Daoy (cell line): ENCODE measurements around the genes CD72, CCDC107 and HINT2.

DNA sequence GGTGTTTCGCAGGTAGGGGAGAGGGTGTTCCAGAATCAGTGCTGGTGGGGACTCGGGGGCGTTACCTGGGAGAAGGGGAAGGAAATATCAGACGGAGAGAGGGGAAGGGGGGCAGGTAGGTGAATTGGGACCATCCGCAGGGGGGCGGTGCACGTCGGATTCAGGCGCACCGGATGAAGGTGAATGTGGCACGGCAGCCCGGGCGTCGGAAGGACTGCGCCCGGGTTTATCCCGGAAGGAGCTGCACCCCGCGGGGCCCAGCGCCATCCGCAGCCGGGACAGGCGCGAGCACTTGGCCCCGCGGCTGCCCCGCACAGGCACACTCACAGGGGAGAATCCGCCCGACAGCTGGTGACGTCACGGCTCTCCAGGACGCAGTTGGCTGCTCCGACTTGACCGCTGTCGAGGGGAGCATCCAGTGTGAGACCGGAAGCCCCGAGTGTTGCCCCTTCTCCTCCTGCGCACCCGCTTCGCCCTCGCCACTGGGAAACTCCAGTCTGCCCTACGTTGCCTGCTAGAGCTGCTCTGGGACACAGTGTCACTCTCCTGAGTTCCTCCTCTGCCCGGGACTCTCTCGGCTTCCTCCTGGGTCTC, 1.3 kb downstream of the CD72 start:
- RAMPAGE, long total RNA = no peak

GRCh38 chr9:35618217-35618753, at the start of gene CD72:
CD72 (minus strand) TSS chr9:35618413.
- RAMPAGE, long total RNA = no peak

DNA sequence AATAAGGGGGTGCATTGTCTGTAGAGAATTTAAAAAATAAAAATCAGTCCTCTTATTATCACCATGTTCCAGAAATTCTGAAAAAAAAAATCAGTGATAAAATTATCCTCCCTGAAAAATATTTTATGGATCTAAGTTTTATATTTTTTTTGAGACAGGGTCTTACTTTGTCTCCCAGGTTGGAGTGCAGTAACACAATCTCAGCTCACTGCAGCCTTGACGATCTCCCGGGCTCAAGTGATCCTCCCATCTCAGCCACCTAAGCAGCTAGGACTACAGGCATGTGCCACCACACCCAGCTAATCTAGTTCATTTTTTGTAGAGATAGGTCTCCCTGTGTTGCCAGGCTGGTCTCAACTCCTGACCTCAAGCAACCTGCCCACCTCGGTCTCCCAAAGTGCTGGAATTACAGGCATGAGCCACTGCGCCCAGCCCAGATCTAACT, 1.1 kb upstream of the SIT1 start:
- RAMPAGE, long total RNA = no peak

DNA sequence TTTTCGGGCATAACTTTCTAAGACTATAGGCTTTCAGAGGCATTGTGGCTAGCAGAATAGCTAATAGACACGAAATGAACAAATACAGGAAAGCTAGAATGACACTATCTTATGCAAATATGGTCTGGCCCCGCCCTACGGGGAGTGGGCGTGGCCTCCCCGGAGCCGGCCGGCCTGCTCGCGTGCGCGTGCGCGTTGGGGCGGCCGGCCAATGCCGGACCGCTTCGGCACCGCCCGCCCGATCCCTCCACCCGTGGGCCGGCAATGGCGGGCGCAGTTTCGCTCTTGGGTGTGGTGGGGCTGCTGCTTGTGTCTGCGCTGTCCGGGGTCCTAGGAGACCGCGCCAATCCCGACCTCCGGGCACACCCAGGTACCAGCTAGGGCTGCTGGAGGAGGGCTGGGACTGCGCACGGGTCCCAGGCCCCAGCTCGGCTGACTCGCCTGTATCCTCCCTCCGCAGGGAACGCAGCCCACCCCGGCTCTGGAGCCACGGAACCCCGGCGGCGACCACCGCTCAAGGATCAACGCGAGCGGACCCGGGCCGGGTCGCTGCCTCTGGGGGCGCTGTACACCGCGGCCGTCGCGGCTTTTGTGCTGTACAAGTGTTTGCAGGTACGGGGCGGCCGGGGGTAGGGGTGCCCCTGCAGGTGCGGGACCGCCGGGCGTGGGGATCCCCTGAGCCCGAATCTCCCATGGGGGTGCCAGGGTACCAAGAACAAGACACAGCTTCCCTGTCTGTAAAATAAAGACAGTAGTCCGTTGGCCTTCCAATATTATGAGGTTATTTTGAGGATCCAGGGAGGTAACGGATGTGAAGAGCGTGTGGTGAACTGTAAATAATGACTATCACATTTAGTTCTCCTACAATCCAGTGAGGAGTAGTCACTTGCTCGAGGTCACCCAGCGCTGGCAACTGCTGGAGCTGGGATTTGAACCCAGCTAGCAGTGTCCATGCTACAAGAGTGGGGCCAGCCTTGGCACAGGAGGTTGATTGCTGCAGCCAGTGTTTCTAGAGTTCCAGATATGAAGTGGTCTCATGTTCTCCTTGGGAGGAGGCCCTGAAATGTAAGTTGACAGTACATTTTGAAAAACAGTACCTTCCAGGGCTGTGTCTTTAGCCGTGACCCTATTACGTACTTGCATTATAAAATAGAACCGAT, at the start of gene CCDC107:
CCDC107 (plus strand) TSS at position 177 of the 1,160 bp plus-strand sequence.
- RAMPAGE, long total RNA = start-site peak on the plus strand centred at position 215 of the sequence, 72 bp wide, 63 and 11 reads in 2 replicates

DNA sequence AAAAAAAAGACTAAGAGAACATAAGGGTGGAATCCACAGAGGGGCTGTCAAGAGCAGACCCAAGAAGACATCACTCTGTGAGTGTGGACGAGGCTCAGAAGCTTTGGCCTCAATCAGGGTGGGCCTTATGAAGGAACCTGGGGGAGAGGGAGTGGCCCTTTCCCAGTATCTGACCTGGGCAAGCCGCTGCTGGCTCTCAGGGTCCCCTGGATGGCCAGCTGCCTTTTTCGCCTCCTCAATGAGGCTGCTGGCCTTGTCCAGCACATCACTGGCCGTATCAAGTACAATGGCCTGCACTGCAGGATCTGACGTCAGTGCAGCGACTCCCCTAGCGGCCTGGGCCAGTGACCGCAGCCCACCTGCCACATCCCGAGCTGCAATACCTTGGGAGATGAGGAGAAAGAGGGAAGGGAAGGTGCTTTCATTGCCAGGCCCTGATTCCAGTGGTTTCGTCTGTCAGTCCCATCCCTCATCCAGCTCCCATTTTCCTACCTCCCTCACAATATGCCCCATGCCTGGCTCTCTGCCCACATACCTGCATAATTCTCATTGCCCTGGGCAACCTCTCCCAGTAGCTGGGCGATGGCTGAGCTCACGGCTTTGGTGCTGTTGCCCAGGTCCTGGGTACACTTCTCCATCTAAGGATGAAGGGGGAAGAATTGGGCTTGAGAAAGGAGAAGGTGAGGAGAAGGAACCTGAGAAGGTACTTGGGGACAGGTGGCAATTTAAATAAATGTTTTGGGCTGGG, 19.2 kb downstream of the TLN1 start:
- RAMPAGE, long total RNA = no peak

GRCh38 chr9:35736111-35736889, 3.8 kb downstream of the CREB3 start:
- RAMPAGE, long total RNA = no peak

GRCh38 chr9:35737977-35738966, 5.8 kb downstream of the CREB3 start:
- RAMPAGE, long total RNA = no peak

GRCh38 chr9:35740191-35740592, 7.7 kb downstream of the CREB3 start:
- RAMPAGE, long total RNA = no peak

GRCh38 chr9:35746608-35747438, 2.2 kb downstream of the GBA2 start:
- RAMPAGE, long total RNA = no peak

DNA sequence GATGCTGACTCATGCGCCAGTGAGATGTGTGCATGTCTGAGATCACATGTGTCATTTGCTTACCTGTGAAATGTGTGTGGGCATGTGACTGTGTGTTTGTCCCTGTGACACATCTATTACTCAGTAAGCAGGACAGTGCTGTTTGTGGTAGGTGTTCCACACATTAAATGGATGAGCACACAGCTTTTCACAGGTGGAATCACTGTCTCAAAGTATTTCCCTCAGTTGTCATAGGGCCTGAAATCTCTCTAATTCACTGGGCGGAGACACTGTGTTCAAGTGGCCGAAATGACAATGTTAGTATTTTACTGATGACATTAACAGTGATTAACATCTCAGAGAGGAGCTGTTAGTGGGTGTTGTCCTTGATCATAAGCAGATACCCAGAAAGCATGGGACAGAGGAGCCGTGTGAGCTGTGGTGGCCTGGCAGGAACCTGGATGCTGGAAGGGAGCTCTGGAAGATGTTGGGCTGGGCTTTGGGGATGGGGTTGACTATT, 7.5 kb downstream of the NPR2 start:
- RAMPAGE, long total RNA = no peak

DNA sequence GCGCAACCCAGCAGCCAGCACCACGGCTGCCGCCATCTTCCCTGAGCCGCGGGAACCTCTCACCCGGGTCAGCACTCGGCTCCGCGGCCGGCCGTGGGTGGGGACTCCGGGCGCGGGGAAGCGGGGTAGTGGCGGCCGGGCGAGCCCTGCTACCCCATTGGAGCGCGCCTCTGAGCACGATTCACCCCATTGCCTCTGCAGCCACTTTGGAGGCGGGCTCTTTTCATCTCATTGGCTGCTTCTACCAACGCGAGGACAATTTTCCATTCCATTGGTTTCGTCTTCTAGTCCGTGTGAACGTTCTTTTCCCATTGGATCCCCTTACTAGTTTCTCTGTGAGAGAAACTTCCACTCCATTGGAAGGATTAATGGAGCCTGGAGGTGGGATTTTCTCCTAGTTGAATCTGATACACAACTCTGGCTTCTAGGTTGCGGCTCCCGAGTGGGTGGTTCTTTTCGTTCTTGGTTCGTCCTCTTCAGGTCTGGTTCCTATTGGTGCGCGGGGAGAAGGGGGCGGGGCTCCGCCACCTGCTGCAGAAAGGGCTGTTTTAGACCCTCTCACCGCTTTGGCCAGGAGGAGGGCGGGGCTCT, at the start of gene HINT2:
HINT2 (minus strand) TSS at position 99 of the 591 bp plus-strand sequence.
- RAMPAGE, long total RNA = start-site peak on the minus strand centred at position 66 of the sequence, 48 bp wide, 259 and 72 reads in 2 replicates

- RAMPAGE, long total RNA = no peak
These were observed 13.2 kb downstream of the OR13J1 start for GRCh38 chr9:35856891-35857560.

GRCh38 chr9:35940412-35941051, 17.4 kb downstream of the OR2S2 start:
- RAMPAGE, long total RNA = no peak

GRCh38 chr9:36190346-36190829, 333 bp upstream of the CLTA start:
- RAMPAGE, long total RNA = no peak

DNA sequence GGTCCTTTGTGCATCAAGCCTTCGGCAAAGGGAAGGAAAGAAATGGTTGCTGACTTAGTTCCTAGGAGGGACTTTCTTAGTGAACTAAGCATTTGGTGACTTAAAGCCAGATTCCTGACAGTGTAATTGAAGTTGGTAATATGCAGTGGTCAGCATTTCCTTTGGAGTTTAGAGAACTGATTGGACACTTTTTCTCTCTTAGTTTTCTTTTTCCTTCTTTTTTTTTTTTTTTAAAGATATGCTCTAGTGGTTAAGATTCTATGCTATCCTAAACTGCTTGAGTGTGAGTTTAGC, 2.3 kb downstream of the CLTA start:
- RAMPAGE, long total RNA = no peak

DNA sequence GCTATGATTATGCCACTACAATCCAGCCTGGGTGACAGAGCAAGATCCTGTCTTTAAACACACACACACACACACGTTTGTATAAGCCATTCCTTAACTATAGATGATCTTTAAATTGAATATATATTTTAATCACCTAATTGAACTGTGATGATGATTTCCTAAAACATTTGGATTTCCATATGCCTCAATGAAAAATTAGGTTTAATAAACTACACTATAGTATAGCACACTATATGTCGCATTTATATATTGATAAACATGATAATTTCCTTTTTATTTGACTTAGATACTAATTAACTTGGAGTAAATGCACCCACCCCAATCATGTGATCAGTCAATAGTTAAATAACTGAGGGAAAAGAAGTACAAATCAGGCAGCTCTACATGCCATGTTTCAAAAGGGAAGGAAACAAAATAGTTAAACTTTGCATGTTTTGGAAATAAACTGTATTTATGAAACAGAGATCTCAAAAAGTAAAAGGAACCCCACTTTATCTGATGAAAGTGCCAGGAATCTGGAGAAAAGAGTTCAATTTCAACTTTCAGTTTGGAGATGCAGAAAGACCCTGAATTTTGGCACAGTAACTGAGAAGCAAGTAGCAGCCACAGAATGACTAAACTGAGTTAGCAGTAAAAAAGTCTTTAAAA, 18.0 kb upstream of the GNE start:
- RAMPAGE, long total RNA = no peak

GRCh38 chr9:36355200-36355802, 44.8 kb downstream of the RNF38 start:
- RAMPAGE, long total RNA = no peak

DNA sequence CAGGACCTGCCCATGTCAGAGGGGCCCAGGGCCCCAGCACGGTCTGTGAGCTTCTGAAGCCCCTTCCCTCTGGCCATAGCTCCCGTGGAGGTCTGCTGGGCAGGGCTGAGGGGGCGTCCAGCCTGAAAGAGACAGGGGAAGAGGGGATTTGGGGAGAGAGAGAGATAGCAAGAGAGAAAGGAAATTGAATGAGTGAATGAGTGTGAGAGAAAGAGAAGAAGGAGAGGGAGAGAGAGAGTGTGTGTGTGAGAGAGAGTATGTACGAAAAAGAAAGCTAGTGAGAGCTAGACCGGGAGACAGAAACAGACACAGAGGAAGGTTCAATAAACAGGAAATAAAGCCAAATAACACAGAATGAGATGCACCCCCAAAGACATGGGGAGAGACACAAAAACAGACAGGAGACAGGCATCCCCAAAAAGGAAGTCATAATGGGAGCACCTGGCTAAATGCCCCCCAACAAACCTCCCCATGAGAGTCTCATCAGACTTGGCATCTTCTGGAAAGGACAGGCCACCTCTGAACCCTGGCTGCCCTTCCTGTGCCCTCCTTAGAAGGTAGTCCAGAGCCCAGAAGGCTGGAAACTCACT, 37.3 kb downstream of the PAX5 start:
- RAMPAGE, long total RNA = no peak

GRCh38 chr9:37025257-37026035, 8.6 kb downstream of the PAX5 start:
- RAMPAGE, long total RNA = no peak

- RAMPAGE, long total RNA = no peak
These were observed 1.2 kb upstream of the PAX5 start for GRCh38 chr9:37034929-37035995.